Tibial artery (tissue), 1 donor: ENCODE measurements around a stretch of chr12.

GRCh38 chr12:122872890-122873757, 22.8 kb downstream of the VPS37B start:
- PRO-cap: no peak

DNA sequence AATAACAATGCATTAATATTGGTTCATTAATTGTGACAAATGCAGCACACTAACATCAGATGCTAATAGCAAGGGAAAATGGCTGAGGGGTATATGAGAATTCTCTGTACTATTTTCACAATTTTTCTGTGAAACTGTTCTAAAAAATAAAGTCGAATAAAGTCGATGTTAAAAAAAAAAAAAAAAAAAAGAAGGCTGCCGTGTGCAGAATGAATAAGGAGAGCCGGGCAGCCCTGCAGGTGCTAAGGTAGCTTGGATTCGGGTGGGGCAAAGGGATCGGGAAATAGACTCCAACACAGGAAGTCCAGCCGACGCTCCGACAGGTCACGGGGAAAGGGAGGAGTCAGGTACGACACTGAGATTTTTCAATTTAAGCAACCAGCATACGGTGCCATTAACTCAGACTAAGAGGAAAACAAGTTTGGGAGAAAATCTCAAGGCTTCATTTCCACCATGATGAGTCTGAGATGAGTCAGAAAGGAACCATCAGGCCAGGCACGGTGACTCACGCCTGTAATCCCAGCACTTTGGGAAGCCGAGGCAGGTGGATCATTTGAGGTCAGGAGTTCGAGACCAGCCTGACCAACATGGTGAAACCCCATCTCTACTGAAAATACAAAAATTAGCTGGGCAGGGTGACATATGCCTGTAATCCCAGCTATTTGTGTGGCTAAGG, 20.7 kb upstream of the VPS37B start:
- PRO-cap: no peak

DNA sequence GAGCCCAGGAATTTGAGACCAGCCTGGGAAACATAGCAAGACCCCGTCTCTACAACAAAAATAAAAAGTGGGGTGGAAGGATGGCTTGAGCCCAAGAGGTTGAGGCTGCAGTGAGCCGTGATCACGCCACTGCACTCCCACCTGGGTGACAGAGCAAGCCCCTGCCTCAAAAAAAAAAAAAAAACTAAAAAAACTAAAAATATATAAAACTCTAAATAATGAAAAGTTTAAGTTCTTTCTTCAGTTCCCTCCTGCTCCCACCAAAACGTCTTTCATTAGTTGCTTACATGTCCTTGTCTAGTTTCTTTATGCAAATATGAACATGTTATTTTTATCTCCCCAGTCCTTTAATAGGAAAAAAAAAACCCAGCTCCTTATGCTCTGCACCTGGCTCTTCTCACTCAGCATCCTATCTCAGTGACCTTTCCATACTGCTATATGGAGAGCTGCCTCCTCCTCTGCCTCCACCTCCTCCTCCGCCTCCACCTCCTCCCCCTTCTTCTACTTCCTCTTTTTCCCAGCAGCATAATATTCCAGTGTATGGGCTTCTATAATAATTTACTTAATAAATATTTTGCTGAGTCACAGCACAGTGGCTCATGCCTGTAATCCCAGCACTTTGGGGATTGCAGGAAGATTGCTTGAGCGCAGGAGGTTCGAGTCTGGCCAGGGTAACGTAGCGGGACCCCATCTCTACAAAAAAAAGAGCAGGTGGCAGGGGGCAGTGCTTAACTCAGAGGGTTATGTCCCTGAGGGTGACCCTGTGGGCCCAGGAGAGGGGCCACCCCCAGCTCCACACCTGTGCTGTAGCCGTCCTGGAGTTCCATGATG, 31.6 kb downstream of the ABCB9 start:
- PRO-cap: no peak

GRCh38 chr12:123231826-123232425, 1.0 kb downstream of the MPHOSPH9 start:
- PRO-cap: no peak

- PRO-cap: no peak
Measured at GRCh38 chr12:123269916-123270991, 1.4 kb downstream of the CDK2AP1 start.

DNA sequence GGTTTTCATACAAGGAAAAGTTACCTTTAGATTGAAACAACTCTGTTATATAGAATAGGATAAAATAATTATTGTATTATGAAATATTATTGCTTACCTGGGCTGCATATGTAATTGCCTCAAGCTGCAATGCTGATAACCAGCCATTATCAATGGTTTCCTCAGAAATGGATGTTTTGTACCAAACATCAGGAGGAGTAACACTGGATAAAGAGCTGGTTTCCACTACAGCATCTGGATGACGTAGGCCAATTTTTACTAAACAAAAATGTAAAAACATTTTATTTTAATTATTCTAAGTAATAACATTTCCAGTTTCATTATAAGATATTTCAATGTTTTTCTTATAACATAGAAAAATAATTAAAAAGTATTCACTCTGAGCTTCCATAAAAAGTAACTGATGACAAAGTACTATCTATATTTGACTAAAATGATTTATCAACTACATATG, 30.7 kb downstream of the SBNO1 start:
- PRO-cap: no peak

DNA sequence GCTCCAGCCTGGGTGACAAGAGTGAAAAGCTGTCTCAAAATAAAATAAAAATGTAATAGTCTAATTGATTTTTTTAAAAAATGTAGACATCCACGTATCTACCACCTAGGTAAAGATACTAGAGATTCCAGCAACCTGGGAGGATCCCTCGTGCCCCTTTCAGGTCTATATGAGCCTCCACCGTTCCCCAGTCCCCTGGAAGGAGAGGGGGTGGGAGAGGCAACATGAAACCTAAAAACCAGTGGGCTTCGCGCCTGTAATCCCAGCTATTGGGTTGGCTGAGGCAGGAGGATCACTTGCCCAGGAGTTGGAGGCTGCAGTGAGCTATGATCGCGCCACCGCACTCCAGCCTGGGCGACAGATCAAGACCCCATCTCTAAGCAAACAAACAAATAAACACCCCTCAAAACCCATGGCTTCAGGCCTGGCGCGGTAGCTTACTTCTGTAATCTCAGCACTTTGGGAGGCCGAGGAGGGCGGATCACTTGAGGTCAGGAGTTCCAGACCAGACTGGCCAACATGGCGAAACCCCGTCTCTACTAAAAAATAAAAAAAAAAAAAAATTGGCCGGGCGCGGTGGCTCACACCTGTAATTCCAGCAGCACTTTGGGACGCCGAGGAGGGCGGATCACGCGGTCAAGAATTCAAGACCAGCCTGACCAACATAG, 1.1 kb upstream of the TMED2 start:
- PRO-cap: no peak

- PRO-cap: no peak
Measured at GRCh38 chr12:123762658-123763519, 788 bp downstream of the DNAH10 start.

GRCh38 chr12:123933319-123933845, 39.2 kb downstream of the CCDC92 start:
- PRO-cap: no peak

DNA sequence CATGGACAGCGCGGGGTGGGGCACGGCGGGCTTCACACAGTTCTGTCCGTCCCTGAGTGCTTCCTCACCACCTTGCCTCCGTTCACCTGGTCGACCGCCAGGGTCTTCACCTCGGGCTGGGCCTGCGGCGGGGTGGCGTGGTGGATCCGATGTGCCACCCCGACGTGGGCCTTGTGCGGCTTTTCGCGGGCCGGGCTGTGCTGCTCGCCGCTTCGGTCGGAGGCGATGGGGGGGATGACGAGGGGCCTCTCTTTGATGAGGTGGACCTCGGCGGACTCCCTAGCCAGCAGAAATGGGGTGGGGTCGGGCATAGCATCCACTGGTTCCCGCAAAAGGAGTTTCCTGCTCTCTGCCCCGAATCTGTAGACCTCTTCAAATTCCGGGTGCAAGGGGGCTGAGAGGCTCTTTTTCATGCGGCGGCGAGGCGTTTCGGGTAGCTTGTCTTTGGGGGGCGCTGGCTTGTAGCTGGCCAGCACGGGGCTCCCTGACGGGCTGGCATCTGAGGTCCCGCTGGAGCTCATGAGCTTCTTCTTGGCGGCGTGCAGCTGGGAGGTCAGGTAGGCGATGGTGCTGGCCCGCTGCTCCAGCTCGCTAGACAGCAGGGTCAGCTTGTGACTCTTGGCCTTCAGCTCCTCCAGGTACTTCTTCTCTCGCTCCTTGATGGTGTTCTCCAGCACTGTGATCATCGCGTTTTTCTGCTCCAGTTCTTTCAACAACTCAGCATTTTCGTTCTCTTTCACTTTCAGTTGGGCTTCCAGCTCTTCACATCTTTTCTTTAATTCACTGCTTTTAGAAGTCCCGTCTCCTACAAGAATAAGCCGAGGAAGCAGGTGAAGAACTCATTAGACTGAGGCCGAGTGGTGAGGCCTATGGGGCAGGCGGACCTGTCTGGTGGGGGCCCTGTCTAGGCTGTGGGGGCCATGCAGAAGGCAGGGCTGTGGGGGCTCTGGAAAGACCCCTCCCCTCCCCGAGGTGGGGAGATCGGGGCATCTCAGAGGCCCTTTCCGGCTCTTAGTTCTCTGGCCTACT, 35.3 kb downstream of the CCDC92 start:
- PRO-cap: no peak

DNA sequence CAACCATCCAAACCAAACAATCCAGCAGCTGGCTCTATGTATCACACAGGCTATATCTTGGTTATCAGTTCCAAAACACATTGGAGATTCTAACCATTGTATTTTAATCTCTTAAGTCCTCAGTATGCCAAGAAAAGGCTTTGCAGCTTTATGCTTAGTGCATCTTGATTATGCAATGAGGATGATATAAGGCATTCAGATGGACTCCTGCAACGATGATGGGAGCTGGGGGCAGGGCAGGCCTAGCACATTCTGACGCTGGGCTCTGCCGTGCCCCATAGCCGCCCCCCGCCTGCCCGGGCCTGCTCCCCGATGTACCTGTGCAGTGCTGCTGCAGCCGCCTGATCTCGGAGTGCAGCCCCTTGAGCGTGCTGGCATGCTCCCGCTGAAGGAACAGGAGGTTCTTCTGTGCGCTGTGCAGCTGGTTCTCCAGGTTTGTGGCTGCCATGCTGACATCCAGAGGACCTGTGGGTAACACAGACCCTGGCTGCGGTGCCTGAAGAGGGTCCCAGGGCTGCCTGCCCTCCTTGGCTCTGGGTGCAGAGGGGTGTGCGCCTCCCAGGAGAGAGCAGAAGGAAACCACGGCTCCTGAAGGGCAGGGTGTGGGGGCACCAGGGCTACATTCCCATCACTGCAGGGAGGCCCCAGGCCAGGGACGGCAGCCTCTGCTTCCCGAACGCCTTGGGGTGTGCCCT, 29.5 kb downstream of the CCDC92 start:
- PRO-cap: no peak

GRCh38 chr12:124008353-124008725, 35.3 kb downstream of the ZNF664 start:
- PRO-cap: no peak

GRCh38 chr12:124147428-124148049, 147.4 kb upstream of the RFLNA start:
- PRO-cap: no peak

GRCh38 chr12:124188341-124189127, 106.4 kb upstream of the RFLNA start:
- PRO-cap: no peak

DNA sequence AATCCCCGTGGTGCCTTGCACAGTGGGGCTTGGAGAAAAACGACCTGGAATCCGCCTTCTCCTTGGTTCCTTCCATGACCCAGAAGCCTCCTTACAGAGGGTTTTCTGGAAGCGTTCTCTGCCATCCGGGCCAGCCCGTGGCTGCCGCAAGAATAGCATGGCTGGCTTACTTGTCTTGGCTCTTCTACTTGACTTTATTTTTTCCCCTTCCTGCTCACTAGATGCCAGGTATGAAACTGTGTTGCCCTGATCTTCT, 2.1 kb downstream of the RFLNA start:
- PRO-cap: no peak

- PRO-cap: no peak
Measured at GRCh38 chr12:124324689-124325725, 30.1 kb downstream of the RFLNA start.

- PRO-cap: no peak
Measured at GRCh38 chr12:124327261-124327847, 32.5 kb downstream of the RFLNA start.

GRCh38 chr12:124370006-124370426, 75.1 kb downstream of the RFLNA start:
- PRO-cap: no peak

GRCh38 chr12:124372863-124373378, 78.0 kb downstream of the RFLNA start:
- PRO-cap: no peak

DNA sequence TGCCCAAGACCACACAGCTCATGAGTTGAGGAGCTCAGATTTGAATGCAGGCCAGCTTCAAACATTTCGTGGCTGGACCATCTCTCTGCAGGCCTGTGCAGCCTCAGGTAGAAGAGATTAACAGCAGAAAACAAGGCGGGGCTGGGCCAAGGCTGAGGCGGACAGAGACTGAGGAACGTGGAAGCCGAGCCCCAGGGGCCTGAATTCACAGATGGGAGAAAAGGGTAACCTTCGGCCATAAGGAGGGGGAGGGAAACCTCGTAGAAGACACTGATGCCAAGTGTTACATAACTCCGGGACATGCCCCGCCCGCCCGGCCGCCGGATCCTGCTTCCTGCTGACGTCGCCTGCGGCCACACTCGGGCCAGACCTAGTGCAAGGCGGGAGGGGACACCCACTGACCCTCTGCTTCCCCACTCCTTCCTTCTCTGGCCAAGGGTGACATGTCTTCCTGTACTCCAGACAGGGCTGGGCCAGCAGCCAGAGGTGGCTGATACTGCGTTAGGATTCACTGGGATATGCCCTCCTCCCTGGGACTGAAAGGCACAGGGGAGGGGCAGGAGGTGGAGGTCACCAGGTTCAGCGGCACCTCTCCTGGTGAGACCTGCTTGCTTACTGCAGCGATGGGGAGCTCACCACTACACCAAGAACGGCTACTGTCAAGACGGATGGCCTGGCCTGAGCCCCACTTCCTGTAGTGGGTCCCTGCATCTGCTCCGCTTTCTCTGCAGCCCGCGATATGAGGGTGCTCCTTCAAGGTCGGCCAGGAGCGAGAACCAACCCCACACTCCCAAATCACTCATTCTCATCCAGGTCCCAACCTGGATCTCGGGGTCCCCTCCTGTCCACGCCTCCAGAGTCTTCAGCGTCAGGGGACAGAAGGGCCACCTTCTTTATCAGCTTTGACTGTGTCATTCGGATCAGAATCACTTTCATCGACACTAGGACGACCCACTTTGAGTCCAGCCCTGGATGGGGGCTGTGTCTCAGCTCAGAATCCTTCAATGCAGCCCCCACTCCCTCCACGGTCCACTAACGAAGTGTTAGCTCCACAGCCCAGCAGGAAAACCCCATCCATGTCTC, 87.1 kb downstream of the RFLNA start:
- PRO-cap: bidirectional peak, plus-strand start at position 367 of the sequence, minus-strand start at position 164 of the sequence